Type B pancreatic cell (in vitro differentiated cells): ENCODE results near the gene EML6.

DNA sequence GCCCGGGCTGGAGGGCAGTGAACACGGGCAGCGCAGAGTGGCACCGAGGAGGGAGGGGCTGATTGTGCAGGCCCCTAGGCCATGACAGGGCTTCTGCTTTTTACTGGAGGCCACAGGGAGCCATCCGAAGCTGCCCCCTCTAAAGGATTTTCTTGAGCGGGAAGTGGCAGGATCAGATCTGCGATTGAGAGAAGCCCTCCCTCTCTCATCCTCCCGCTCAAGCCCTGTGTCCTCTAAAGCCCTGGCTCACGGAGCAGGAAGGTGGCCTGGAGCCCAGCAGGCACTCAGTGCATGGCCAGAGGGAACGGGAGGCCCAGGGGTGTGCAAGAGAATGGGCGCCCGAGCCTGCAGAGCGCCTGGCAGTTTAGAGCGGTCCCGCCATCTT is 20.5 kb upstream of the PPP1R21 start:
- PRO-cap, result no peak

DNA sequence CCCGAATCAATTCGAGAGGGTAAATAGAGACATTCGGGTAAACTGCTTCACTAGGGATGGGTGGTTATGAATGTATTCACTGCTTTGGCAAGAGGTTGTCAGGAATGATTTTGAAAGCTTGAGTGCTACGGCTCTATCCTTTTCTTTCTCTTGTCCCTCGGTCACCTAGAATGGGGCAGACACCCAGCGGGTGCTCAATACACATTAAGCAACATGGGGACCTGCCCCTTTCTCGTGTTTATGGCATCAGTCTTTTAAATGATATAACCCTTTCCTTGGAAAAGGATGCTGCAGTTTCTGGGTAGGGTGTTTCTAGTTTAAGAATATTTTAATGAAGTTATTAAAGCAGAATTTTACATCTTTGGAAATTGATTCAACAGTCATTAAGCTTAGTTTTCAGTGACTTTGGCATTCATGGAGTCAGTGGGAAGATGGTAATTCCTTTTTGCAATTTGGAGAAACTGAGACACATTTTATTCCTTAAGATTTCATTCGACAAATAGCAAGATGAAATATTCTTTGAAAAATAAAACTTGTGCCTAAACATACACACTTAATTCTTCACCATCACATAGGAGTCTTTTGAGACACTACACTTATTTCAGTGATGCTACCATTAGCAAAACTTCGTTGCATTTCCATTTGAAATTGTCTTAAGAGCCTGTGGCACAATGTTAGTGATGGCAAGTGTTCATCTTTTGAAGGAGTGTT is 1.0 kb downstream of the PPP1R21 start:
- PRO-cap, result bidirectional peak, plus-strand start at position 139 of the sequence, minus-strand start outside the sequence

DNA sequence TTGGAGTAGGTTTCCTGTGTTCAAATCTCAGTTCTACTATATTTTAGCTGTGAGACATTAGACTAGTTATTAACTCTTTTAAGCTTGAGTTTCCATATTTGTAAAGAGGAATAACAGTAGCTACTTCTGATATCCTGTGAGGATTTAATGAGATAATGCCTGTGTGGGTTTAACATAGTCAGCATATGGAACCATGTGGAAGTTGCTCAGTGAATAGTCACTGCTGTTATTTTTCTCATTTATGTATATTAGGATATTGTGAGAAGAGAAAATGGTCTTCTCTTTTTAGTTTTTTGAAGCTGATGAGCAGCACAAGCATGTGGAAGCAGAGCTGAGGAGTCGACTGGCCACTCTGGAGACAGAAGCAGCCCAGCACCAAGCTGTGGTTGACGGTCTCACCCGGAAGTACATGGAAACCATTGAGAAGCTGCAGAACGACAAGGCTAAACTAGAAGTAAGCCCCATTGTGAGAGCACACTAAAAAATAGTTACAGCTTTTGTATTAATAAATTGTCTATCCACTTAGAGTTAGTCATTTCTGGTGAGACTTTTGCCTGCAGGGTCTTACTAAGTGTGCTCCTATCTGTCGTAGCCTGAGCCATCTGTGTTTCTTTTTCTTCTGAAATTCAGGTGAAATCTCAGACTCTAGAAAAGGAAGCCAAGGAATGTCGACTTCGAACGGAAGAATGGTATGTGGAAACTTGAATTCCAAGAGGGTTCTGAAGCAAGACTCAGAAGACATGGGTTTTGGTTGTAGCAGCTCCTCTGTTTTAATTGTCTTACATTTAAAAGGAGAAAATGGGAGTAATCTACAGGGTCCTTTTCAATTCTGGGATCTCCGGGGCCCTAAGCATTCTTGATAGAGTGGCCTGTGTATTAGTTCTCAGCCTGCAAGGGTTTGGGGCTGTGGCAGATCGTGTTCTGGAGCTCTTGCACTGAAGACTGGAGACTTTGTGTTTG is 19.2 kb downstream of the PPP1R21 start:
- PRO-cap, result no peak

- PRO-cap, result no peak
These were observed 39.2 kb downstream of the PPP1R21 start for GRCh38 chr2:48479683-48480289.

- PRO-cap, result no peak
These were observed 31.9 kb upstream of the GTF2A1L start for GRCh38 chr2:48585719-48586151.

DNA sequence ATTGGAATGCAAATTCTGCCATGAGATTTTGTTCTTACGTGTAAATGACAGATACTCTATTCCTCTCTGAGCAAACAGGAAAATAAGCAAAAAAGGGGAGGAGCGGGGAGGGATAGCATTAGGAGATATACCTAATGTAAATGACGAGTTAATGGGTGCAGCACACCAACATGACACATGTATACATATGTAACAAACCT is 417.6 kb downstream of the NRXN1 start:
- PRO-cap, result no peak

DNA sequence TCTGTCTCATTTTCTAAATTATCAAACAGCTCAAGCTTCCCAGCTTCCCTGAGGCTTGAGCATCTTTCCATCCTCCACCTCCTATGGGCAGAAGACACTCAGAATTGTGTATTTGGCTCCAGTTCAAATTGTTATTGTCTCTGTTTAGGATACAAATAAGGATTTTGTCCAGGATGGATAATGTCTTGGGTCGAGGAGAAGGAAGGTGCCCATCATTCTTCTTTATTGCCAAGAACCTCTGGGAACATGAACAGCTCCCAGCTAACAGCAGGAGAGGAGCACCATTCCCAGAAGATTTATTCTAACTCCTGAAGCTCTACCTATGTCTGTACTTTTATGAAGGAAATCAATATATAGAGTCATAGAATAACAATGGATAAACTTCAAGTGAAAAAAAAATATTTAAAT is 16.7 kb downstream of the NRXN1 start:
- PRO-cap, result no peak

GRCh38 chr2:53887702-53888097 is 27.9 kb upstream of the GPR75 start:
- PRO-cap, result no peak

- PRO-cap, result no peak
These were observed 9.0 kb downstream of the PSME4 start for GRCh38 chr2:53961700-53962263.

GRCh38 chr2:53974193-53974689 is 3.3 kb downstream of the ACYP2 start:
- PRO-cap, result no peak

DNA sequence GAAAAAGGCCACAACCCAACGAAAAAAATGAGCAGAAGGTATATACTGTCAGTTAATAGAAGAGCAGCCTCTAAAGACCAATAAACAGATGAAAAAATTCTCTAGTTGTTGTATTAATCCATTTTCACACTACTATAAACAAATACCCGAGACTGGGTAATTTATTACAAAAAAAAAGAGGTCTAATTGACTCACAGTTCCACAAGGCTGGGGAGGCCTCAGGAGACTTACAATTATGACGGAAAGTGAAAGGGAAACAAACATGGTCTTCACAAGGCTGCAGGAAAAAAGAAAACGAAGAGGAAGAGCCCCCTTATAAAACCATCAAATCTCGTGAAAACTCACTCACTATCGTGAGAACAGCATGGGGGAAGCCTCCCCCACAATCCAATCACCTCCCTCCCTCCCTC is 61.8 kb upstream of the SPTBN1 start:
- PRO-cap, result no peak

DNA sequence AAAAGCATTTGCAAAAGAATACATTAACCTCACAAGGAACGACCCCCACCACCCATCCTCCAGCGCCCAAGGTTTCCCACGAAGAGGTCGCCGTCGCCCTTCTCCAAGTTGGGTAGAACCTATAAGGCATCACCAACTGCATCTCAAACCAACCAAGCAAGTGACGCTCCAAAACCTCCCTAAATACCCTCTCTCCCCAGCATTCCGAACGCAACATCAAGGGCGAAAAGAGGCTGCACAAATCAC is 646 bp upstream of the SPTBN1 start:
- PRO-cap, result no peak

DNA sequence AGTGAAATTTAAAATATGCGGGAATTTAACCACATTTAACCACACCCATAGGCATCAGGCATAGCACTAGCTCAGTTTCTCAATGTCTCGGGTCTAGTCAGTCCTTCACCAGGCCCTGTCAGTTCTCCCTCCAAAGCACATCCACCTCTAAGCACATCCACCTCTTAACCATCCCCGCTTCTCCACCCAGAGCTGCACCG is 68.1 kb downstream of the SPTBN1 start:
- PRO-cap, result no peak

DNA sequence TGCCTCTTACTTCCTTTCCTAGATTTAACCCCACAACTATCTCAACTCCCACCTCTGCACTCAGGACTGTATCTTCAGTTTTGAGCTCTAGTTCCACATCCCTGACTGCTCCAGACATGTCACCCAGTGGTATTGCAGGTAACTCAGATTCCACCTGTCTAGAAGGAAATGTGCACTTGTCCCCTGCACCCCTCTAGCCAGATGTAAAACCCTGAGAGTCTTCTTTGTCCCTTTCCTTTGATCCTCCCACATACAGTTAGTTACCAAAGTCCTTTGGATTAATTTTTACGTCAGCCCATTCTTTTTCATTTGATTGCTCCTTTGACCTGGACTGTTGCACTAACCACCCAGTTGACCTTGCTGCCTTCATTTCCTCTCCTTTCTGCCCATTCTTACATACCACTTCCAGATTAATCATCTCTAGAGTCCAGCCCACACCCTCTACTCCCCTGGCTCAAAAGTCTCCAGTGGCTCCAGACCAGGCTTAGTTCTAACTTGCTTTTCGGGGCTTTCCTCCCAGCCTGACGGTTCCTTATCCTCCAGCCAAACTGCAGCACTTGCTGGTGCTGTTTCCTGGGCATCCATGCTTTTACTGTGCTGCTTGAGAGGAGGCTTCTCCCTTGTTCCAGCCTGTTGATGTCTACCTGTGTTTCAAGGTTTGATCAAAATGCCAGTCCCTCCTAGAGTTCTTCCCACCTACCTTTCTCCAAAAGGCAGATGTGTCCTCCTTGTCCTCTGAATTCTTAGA is 99.2 kb downstream of the SPTBN1 start:
- PRO-cap, result no peak

DNA sequence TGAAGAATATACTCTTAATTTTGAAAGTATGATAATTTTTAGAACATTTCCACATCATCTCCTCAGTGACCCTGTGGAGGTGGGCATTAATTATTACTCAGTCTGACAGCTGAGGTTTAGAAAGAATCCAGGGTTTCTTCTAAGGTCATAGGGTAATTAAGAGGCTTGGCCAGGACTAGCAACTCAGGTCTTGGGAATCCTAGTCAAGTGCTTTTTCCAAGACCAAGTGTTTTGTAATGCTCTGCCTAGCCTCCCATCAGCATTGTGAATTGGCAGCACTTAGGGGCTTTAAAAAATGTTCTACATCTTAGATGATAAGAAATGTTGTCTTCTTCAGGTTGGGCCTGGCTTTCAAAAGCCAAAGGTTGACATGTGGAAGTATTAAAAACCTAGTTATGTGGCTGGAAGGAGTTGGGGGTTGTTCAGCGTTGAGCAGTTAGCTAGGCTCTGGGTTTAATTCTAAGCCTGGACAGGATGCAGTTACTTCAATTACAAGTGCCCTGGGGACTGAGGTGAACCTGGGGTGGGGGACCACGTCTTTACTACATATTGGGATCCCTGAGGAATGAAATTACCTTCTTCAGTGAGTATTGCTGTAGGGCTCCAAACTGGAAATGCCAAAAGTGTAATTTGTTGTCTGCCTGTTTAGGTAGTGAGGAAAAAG is 100.7 kb downstream of the SPTBN1 start:
- PRO-cap, result no peak

- PRO-cap, result no peak
These were observed 118.5 kb upstream of the EML6 start for GRCh38 chr2:54604734-54605593.

GRCh38 chr2:54620607-54621233 is 102.7 kb upstream of the EML6 start:
- PRO-cap, result no peak

- PRO-cap, result no peak
These were observed 94.8 kb upstream of the EML6 start for GRCh38 chr2:54628618-54629194.

DNA sequence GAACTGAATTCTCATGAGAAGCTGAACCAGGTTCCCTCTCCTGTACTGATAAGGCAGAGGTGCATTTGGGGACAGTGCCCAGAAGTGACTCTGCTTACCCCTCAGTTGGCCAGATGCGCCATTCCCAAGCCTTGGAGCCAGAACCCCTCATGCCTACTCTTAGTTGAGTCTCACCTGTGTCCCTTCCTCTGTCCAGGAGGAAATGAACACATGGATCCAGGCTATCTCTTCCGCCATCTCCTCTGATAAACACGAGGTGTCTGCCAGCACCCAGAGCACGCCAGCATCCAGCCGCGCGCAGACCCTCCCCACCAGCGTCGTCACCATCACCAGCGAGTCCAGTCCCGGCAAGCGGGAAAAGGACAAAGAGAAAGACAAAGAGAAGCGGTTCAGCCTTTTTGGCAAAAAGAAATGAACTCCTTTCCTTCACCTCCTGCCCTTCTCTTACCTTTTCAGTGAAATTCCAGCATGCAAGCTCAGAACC is 55.3 kb upstream of the EML6 start:
- PRO-cap, result no peak

DNA sequence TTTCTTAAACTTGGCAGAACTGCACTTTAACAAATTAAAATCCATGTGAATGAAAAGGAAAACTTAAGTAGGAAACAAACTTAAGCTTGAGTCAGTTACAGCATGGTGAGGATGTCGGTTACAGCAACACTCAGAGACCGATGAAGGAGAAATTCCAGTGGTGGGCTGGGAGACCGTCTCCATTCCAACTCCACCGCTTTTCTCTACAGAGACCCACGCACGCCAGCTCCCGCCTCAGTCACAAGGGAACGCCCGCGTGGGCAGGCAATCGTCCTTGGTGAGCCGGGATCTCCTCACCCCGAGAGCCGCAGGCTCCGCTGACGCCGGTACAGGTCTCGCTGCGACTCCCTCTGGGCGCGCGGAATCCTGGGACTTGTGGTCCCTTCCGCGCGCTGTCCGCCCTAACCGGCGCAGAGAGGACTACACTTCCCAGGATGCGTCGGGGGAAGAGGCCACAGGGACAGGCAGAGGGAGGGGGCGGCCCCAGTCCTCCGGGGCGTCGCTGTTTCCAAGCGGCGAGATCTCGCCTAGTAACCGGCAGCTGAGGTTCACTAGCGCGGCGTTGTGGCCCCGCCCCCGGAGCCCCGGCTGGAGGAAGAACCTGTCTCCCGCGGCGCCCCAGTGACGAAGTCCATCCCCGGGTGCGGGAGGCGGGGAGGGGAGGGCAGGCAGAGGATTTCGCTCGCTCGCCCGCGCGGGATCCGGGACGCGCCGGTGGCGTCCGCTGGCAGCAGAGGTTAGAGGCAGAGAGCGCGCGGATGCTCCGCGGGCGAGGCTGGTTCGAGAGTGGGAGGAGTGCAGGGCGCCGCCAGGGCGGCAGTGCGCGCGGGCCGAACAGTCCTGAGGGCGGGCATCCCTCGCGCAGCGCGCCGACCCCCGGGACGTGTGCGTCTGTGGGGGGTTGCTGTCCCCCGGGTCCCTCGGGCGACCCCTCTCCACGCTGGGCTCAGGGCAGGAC is at the start of gene EML6:
Gene EML6, plus strand, starts transcription at position 621 of the 958 bp plus-strand sequence.
- PRO-cap, result bidirectional peak, plus-strand start at position 621 of the sequence, minus-strand start at position 319 of the sequence; unidirectional peak, plus-strand start at position 746 of the sequence